H7 (cell line): ENCODE results near the genes RGPD6 and ZC3H6.

DNA sequence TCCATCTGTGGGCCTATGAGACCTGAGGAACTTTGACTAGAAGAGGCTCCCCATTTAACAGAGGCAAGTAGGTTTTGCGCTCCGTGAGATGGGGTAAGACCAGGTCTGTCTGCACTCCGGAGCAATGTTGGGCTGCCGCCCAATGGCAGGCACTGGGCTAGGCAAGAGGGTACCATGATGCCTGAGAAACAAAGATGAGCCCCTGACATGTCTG is 1.8 kb downstream of the EDAR start:
- RAMPAGE, long total RNA = no peak

- RAMPAGE, long total RNA = no peak
These were observed 42.5 kb upstream of the EDAR start for GRCh38 chr2:109031229-109032279.

- RAMPAGE, long total RNA = no peak
These were observed 44.2 kb downstream of the SH3RF3 start for GRCh38 chr2:109173153-109173716.

DNA sequence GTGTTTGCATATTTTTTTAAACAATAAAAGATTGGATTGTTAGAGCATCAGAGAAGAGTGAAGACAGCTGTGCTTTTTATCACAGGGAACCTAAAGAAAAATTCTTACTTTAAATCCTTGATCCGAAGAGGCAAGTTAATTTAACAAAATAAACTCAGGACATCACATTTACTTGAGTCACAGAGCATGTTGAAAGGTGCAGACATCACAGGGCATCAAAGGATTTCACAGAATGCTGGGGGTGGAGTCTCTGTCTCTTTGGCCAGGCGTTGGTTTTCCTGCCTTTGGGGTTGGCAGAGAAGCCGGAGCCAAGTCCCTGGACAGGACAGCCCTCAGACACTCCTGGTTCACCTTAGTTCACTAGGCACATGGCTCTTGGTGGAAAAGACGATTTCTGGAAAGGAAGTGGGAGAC is 56.3 kb downstream of the SH3RF3 start:
- RAMPAGE, long total RNA = no peak

- RAMPAGE, long total RNA = no peak
These were observed 135.8 kb downstream of the SH3RF3 start for GRCh38 chr2:109264630-109265372.

GRCh38 chr2:109436167-109437166 is 177.3 kb downstream of the SEPTIN10 start:
- RAMPAGE, long total RNA = no peak

- RAMPAGE, long total RNA = no peak
These were observed 4.0 kb downstream of the SEPTIN10 start for GRCh38 chr2:109609763-109610202.

- RAMPAGE, long total RNA = no peak
These were observed 9.0 kb downstream of the MALL start for GRCh38 chr2:110106514-110107129.

DNA sequence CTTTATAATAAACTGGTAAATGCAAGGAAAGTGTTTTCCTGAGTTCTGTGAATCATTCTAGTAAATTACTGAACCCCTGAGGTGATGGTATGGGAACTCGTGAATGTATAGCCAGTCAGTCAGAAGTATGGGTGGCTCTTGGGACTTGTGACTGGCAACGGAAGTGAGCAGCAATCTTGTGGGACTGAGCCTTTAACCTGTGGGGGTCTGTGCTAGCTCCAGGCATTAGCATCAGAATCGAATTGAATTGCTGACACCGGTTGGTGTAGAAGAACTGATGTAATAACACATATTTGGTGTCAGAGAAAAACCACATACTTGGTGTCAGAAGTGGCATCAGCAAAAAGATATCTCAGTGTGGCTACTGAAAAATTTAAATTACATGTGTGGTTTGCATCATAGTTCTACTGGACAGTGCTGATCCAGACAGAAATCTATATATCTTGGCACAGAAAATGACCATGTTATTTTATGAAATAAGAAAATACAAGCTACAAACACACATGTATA is 37.2 kb downstream of the NPHP1 start:
- RAMPAGE, long total RNA = no peak

DNA sequence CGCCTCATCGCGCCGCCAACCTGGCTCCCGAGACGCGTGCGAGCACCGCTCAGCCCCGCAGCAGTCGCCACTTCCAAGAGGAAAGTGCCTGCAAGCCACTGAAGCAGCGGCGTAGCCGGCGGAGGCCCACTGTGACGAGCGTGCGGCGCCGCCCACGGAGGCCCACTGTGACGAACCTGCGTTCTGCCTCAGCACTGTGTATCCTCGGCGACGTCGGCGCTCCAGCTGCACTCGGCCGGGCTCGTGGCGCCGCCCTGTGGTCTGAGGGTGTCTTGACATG is at the start of gene RGPD6:
RGPD6 (minus strand) TSS at position 206 of the 280 bp plus-strand sequence.
- RAMPAGE, long total RNA = no peak

- RAMPAGE, long total RNA = no peak
These were observed 599 bp upstream of the BUB1 start for GRCh38 chr2:110678131-110679193.

DNA sequence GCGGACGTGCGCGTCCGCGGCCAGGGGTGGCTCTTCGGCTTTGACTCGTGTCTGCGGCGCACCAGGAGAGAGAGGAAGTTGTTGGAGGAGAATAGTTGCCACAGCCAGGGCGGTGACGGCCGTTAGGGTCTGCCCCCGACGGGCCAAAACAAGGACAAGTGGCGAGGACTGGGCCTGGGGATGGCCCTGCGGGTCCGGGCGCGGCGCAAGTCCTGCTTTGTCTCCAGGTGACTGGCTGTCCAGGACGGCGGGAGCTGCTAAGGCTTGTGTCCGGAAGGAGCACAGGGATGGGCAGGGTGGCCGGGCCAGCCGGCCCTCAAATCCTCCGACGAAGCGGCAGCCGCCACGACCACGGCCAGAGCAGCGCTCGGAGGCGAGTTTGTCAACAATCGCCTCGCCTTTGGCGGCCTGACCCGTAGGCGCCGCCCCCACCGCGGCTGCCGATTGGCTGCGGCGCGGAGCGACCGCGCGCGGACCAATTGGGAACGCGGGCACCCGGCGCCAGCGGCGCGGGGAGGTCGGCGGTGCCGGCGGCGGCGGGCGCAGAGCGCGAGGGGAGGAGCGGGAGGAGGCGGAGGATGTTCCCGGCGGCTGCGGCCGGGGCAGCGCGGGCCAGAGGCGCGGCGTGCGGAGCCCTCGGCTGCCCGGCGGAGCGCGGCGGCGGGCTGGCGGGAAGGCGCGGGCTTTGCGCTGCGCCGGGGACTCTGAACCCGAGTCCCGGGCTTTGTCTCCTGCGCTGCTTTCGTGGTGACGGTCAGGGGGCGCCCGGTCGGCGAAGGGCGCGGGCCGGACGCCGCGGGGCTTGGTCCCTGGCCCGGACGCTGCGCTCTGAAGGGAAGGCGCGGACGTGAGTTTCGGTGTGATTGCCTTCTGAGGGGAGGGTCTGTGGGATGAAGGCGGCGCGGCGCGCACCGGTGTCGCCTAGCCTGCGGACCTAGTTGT is 1.6 kb downstream of the BCL2L11 start:
- RAMPAGE, long total RNA = no peak

DNA sequence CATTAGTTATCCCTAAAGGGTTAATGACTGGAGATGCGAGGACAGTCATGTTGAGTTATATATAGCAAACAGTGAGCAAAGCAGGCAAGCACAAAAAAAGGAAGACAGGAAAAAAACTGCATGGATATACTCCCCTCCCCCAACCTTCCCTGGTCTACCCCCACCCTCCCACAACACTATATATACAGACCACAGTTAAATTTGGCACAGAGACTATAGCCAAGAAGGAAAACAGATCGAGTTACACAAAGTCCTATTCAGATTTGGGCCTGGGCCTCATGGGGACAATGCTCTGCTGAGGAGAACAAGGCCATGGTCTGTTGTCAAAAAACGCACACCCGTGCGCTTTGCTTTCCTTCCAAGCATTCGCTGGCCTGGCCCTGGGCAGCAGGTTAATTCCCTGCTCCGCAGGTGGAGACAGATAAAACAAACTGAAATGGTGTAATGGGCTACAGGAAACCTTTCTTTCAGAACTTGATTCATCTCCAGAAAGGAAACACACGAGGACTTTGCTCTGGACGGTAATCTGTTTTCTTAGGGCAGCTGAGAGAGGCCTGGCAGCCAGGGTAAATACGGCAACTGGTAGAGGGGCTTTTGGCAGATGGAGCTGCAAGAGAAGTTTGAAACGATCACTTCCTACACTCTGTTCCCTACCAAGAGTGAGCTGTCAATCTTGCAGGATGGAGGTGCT is 256.3 kb downstream of the BCL2L11 start:
- RAMPAGE, long total RNA = no peak

- RAMPAGE, long total RNA = no peak
These were observed 2.3 kb upstream of the MERTK start for GRCh38 chr2:111896092-111896453.

- RAMPAGE, long total RNA = no peak
These were observed 8.1 kb downstream of the MERTK start for GRCh38 chr2:111906435-111906960.

DNA sequence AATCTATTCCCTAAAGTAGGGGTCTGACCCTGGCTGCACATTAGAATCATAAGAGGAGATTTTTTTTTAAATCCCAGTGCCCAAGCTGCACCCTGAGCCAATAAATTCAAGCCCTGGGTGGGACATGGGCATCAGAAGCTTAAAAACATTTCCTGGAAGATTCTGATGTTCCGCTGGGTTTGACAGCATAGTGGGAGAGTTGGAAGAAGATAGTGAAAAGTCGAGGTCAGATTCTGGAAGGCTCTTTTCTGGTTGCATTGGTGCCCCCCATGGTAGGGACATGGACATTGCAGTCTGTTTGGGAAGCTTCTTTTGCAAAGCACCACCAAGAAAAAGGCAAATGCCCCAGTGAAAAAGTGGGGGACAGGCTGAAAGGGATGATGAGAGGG is 20.9 kb downstream of the MERTK start:
- RAMPAGE, long total RNA = no peak

GRCh38 chr2:112058069-112058700 is 3.1 kb downstream of the TMEM87B start:
- RAMPAGE, long total RNA = no peak

DNA sequence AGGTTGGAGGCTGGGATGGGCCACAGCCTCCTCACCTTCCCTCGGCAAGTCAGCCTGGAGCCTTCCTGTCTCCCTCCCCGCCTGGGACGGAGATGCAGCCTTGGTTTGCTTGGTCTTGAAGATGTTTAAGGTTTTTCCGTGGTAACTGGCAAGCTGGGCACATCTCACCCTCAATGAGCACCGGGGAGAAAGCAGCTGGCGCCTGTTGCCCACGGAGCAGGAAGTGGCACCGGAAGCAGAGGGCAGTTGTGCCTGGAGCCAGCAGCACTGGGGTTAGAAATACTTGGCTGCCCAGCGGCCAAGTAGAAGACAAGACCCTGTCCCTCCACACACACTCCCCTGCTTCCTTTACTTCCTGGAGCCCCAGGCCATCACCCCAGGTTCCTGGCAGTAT is 17.3 kb downstream of the FBLN7 start:
- RAMPAGE, long total RNA = no peak

GRCh38 chr2:112275495-112275788 is at the start of gene ZC3H6:
ZC3H6 (plus strand) TSS chr2:112275597.
- RAMPAGE, long total RNA = start-site peak on the plus strand at chr2:112275590-112275610, 15 reads

GRCh38 chr2:112311485-112311964 is 36.1 kb downstream of the ZC3H6 start:
- RAMPAGE, long total RNA = no peak